ENCODE measurements around the genes UGT2A3, SMR3A and DCK.

GRCh38 chr4:68346079-68346786, 3.7 kb downstream of the YTHDC1 start:
- PRO-cap, result no peak
- RRBS, 2 experiments, result no CpG with 5 or more reads among the region's 11 CpGs

- PRO-cap, result no peak
- RRBS, 2 experiments, result no CpG with 5 or more reads among the region's 10 CpGs
Observed at GRCh38 chr4:68375970-68376360, 26.1 kb upstream of the YTHDC1 start.

DNA sequence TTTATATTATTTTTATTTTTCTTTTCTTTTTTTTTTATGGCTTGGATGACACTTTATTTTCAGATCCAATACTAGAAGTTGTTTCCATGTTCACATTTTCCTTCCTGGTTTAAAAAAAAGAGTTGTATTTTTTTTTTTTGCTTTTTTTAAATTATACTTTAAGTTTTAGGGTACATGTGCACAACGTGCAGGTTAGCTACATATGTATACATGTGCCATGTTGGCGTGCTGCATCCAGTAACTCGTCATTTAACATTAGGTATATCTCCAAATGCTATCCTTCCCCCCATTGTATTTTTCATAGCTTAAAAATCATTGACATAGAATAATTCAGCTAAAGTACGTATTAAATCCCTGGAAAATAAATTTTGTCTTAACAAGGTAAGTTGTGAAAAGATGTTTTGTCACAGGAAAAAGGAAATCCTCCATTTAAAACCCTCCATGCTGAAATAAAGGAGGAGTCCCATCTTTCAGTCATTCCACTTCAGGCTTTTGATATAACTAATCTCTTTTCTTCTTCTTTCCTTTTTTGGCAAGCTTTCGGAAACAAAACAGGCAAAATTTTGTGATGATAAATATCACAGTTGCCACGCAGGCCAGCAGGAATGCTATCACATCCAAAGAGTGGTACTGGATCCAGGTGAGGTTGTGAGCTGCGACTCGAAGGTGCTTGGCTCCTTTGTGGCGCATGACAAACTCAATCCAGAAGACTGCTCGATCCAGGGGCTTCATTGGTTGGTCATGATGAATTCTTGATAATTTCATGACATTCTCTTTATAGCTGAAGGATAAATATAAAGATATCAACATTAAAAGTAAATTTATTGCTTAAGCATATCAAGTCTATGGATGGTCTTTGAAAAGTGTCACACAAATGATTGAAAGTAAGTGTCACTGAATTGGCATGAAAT, 23.6 kb downstream of the UGT2B15 start:
- PRO-cap, result no peak
- RRBS, 2 experiments, result no CpG with 5 or more reads among the region's 10 CpGs

- PRO-cap, result no peak
- RRBS, 2 experiments, result no CpG with 5 or more reads among the region's 2 CpGs
Observed at GRCh38 chr4:68949937-68950512, 1.6 kb downstream of the UGT2A3 start.

DNA sequence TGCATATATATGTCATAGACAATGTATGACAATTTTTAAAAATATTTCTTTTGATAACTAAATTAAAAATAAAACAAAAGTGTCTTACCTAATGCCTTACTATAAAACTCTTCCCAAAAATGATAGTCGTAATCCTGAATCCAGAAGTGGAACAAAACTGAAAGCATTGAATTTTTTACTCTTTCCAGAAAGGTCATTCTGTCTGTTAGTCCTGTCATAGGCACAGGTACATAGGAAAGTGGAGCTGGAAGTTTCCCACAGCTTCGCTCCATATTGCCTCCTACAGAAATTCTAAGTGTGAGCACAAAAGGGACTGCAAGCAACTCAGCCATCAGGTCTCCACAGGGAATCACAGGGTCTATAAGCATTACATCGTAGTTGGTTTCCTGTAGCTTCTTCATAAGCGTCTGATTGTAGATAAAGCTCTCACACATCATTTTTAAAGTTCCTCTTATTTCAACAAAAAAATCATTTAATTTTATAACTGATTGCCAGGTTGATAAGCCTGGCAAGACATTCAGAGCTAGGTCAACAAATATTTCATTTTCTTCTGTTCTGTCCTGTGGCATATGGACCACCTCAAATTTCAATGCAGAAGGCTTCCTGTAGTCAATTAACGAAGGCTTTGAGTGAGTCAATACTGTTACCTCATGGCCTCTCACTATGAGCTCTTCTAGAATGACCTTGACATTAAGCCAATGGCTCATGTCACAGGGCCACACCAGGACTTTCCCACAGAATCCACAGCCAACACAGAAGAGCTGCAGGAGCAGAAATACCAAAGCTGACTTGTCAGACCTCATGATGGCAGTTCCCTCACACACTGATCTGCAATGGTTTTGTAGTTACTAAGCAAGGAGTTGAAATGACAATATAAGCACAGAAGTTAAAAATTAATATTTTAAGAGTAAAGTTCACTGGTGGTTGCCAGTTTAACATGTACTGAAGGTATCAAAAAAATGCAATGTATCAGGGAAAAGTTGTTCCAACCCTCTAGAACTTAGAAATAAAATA, at the start of gene UGT2A3:
Gene UGT2A3 (minus strand): TSS at position 847 of the 1,014 bp plus-strand sequence.
- PRO-cap, result no peak
- RRBS, 2 experiments, result no CpG with 5 or more reads among the region's 5 CpGs

DNA sequence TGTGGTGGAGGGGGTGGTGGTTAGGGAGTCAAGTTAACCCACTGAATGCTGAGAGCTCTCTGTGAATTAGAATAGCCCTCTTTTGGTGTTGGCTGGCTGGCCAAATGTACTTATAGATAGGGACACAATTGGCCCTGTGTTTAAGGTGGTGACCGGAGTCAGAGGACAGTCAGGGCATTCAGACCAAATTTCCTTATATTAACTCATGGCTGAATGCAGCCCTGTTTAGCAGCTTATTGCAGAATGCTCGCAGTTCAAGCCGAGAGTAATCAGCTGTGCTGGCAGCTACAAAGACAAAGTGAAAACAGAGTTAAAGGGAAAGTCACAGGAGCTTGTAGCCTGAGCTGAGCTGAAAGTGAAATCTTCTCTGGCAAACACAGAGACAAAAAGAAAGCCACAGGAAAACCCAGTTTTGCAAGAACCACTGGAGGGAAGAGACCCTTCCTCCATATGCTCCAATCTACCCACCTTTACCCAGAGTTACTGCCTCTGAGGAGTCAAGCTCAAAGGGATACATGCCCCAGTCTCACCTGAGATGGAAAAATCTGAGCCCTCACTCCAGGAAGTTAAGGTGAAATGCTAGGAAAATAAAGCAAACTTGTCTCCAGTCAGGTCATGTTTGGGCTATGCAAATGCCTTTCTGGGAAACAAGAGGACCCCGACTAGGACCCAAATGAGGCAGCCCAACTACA, 38.3 kb upstream of the UGT2B7 start:
- PRO-cap, result no peak
- RRBS, 2 experiments, result no CpG with 5 or more reads among the region's 4 CpGs

DNA sequence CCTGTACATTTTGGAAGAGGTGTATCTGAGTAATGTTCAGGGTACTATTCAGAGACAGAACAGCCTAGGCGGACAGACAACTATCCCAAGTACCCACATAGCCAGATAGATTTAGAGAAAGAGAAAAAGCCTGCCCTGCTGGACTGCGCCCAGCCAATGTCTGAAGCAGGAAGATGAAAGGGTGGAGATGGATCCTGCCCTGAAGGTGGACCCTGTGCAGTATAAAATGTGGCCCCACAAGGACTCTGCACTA, 8.6 kb downstream of the UGT2B7 start:
- PRO-cap, result no peak
- RRBS, 2 experiments, result no CpG with 5 or more reads among the region's 2 CpGs

DNA sequence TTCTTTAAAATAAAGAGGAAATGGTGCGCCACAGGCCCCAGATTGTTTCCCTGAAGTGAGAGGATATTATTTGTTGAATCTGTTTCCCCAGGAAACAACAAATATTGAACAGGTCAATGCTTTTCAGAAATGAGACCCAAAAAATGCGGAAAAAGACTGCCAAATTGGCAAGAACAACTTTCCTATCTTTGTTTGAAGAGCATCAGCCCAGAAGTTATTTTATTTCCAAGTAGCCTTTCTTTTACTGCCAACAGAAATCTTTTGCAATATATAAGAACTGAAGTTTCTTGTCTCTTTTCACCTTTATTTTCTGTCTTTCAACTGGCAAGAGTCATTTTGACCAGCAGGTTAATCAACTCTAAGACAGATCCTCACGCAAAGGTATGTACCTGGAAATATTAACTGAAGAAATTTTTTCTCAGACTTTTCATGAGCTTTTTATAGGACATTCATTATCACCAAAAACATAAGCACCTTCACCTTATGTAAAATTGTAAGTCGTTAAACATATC, at the start of gene SMR3A:
Gene SMR3A (plus strand): TSS at position 299 of the 512 bp plus-strand sequence.
- PRO-cap, result no peak
- RRBS, 2 experiments, result no CpG with 5 or more reads among the region's 4 CpGs

GRCh38 chr4:70734122-70734961, 12.6 kb downstream of the RUFY3 start:
- PRO-cap, result no peak
- RRBS, 2 experiments, result no CpG with 5 or more reads among the region's 5 CpGs

DNA sequence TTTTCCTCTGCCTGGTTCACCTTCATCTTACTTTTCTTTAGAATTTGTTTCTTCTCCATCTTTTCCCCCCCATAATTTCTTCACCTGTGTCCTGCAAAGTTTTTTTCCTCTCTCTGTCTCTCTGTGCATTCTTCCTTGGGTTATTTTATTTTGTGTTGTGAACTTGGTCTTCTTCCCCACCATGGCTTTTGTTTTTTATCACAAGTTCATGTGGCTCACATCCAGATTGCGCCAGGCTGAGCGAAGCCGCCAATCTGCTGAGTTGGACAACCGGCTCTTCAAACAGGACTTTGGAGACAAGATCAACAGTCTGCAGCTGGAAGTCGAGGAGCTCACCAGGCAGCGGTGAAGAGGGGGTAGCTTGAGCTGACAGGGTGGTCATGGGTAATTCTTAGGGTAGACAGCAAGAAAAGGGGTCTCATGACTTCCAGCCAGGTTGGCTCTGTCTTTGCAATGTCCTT, 46.1 kb downstream of the GRSF1 start:
- PRO-cap, result no peak
- RRBS, 2 experiments, result no CpG with 5 or more reads among the region's 6 CpGs

DNA sequence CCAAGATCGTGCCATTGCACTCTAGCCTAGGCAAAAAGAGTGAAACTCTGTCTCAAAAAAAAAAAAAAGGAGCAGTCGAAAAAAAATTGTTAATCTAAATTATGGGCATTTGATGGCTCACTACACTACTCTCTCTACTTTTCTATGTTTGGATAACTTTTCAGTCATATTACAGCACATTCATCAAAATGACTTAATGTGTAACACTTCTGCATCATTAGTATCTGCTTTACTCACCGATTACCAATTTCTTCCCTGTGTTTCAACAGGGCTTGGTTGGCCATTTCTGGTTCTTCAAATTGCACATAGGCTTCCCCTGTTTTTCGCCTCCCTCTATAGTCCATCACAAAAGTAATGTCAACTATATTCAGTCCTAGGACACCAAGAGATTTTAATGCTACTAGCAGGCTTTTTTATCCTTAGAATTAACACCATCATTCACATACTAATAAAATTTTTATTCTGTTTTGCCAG, 8.4 kb downstream of the GRSF1 start:
- PRO-cap, result no peak
- RRBS, 2 experiments, result no CpG with 5 or more reads among the region's 4 CpGs

DNA sequence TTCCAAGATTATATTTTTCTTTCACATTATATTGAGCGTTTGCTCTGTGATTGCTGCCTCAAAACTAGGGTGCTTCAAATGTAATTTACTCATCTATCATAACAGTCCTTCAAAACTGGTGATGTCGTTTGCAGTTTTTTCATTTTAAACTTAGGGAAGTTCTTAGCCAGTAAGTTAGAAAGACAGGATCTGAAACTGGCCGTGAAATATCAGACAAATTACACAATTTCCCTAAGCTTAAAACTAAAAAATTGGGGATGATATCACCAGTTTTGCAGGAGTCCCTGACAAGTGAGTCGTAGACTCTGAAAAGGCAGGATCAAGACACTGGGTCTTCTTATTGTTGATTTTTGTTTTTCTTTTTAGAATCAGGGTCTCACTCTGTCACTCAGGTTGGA, 44.8 kb downstream of the MOB1B start:
- PRO-cap, result no peak
- RRBS, 2 experiments, result no CpG with 5 or more reads among the region's 4 CpGs

GRCh38 chr4:70993171-70994281, at the start of gene DCK:
Gene DCK, plus strand, starts transcription at chr4:70993649.
- PRO-cap, result bidirectional peak, plus-strand start at chr4:70993718, minus-strand start at chr4:70993480; bidirectional peak, plus-strand start at chr4:70994012, minus-strand start at chr4:70993980; bidirectional peak, plus-strand start at chr4:70994105, minus-strand start at chr4:70994115
- RRBS, 2 experiments, result under 1 to 2% methylated on average over 18 of the region's 85 CpGs

- PRO-cap, result bidirectional peak, plus-strand start at chr4:71186726, minus-strand start at chr4:71186577
- RRBS, 2 experiments, result under 1 to 3% methylated on average over 18 to 25 of the region's 56 CpGs
Observed at GRCh38 chr4:71186326-71186977, 607 bp upstream of the SLC4A4 start.

GRCh38 chr4:71487273-71487618, 296.6 kb downstream of the GC start:
- PRO-cap, result no peak
- RRBS, 2 experiments, result no CpG with 5 or more reads among the region's 3 CpGs

GRCh38 chr4:71765395-71765781, 18.5 kb downstream of the GC start:
- PRO-cap, result no peak
- RRBS, 2 experiments, result no CpG with 5 or more reads among the region's 4 CpGs

- PRO-cap, result no peak
- RRBS, 2 experiments, result no CpG with 5 or more reads among the region's 6 CpGs
Observed at GRCh38 chr4:73234152-73235349, 24.0 kb downstream of the ANKRD17 start.

- PRO-cap, result bidirectional peak, plus-strand start at chr4:73257402, minus-strand start at chr4:73257364
- RRBS, 2 experiments, result no CpG with 5 or more reads among the region's 7 CpGs
Observed at GRCh38 chr4:73256973-73257615, 1.5 kb downstream of the ANKRD17 start.

DNA sequence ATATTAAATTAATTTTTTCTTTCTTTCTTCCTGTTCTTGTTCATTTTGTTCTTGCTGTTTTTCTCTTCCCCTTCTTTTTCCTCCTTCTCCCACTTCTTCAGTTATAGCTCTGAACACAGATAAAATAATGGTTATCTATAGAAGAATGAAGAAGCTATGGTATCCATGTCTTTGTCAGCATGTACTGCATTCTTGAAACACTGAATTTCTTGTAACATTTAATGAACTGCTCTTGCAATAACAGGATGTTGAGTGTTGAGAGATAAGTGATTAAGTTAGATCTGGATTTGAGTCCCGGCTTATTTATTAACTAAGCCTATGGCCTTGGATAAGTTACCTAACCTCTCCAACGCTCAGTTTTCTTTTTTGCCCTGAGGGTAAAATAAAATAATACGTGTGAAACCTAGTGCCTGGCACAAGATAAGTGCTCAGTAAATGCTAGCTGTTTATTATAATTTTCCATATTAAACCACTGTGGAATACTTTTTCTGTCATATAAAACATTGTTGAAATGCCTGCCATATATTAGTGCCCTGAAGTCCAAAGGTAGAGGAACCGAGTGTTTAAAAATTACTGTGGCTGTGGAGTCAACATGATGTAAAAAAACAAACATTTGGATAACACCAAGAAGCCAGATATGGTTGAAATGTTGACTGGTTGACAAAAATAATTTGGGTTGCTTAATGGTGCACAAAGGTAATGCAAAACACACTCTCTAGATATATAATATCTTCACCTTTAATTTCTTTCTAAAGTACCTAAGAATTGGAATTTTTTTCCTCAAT, 58.6 kb upstream of the ALB start:
- PRO-cap, result no peak
- RRBS, 2 experiments, result no CpG with 5 or more reads among the region's 4 CpGs

GRCh38 chr4:73481299-73481643, 274 bp upstream of the AFM start:
- PRO-cap, result no peak
- RRBS, 2 experiments, result no CpG with 5 or more reads among the region's 3 CpGs